Occipital lobe (tissue), 2 donors: Measurements from ENCODE around the genes TEX13C and PRR32.

- RAMPAGE, long total RNA: no peak
Measured at GRCh38 chrX:123784846-123785346, 52.0 kb upstream of the THOC2 start.

GRCh38 chrX:123822931-123823457, 36.9 kb upstream of the XIAP start:
- RAMPAGE, long total RNA: no peak

- RAMPAGE, long total RNA: no peak
Measured at GRCh38 chrX:123951971-123952367, 9.5 kb upstream of the STAG2 start.

- RAMPAGE, long total RNA: start-site peak on the plus strand at chrX:123962046-123962078, 31 and 41 reads in 2 replicates
Measured at GRCh38 chrX:123962009-123962261, 429 bp downstream of the STAG2 start.

GRCh38 chrX:123962619-123963938, 1.6 kb downstream of the STAG2 start:
- RAMPAGE, long total RNA: no peak

DNA sequence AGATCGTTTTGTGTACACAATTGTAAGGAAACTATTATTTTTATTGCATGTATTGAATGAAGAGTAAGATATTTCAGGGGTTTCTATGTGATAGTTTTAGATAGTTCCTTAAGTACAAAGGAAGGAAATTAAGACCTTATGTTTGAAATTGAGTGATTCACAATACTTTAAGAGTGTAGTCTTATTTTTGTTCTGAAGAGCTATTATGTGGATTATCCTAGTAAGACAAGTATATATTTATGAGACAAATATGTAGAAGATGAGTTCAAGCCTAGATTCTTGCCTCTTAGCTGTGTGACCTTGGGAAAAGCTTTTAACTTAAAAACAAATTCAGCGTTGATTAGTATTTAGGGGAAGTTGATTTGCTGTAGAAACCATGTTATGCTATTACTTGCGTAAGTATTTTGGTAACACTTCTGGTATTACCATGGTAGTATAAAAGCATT, 33.0 kb downstream of the STAG2 start:
- RAMPAGE, long total RNA: no peak

GRCh38 chrX:124086313-124087144, 125.0 kb downstream of the STAG2 start:
- RAMPAGE, long total RNA: no peak

DNA sequence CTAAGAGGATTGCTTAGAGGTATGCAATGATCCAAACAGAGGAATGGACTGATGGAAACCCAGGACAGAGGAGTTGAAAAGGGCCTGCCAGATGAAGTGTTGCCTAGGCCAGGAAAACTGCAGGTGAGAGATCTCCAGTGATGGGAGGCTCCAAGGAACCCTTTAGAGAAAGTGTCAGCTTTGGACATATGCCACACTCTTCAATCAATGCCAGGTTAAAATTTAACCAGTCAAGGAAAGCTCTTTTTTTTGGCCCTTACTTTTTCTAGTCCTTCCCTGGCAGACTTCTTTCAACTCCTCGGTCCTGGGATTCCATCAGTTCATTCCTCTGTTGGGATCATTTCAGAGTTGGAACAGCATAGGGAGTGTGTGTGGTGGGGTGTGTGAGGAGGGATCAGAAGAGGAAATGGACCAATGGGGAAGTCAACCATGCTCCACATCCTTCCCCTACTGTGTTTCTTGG, 25.7 kb upstream of the TEX13D start:
- RAMPAGE, long total RNA: no peak

GRCh38 chrX:124934247-124934553, 385.5 kb upstream of the TEX13C start:
- RAMPAGE, long total RNA: no peak

- RAMPAGE, long total RNA: no peak
Measured at GRCh38 chrX:124984119-124984639, 335.5 kb upstream of the TEX13C start.

DNA sequence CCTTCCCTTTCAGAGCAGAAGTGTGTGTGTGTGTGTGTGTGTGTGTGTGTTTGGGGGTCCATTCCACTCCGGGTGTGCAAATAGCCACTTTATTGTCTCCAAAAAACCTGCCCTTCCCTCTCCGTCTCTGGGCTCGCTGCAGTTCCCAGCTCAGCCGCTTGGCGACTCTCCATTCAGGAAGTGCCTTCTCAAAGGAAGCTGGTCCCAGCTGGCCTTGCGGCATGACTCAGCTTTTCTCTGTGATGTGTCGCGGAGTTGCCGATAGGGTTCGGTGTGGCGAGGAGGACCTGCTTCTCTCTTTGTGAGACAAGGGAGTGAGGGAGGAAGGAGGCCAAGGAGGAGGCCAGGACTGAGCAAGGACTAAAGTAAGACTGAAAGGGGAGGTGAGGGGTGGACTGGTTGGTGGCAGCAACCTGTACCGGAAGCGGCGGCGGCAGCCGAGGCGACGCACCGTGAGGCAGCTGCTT, at the start of gene TEX13C:
TEX13C (plus strand) TSS at position 237 of the 467 bp plus-strand sequence.
- RAMPAGE, long total RNA: no peak

DNA sequence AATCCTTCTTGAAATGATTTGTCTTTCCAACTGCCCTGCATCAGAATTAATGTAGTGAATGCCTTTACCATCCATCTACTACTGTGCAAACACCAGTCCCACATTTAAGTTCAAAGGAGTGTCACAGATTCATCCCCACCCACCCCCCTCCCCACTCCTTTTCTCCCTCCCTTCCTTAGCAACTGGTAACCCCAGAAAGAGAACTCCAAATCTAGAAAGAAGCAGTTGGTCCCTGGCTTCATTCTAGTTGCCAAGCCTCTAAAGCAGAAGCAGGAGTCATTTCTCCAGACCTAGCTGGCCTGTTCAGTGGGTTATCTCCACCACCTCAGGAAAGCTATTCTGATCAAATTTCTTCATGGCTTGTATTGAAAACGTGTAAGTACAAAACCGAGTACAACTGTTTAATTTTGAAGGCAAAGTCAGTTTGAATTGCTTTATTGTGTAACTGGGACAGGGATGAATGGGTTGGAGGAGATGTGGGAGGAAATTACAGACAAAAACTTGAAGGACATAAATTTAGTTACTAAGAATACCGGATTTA, at the start of gene PRR32:
PRR32 (plus strand) TSS at position 241 of the 541 bp plus-strand sequence.
- RAMPAGE, long total RNA: no peak

GRCh38 chrX:129521409-129521846, 1.9 kb downstream of the SMARCA1 start:
- RAMPAGE, long total RNA: no peak

DNA sequence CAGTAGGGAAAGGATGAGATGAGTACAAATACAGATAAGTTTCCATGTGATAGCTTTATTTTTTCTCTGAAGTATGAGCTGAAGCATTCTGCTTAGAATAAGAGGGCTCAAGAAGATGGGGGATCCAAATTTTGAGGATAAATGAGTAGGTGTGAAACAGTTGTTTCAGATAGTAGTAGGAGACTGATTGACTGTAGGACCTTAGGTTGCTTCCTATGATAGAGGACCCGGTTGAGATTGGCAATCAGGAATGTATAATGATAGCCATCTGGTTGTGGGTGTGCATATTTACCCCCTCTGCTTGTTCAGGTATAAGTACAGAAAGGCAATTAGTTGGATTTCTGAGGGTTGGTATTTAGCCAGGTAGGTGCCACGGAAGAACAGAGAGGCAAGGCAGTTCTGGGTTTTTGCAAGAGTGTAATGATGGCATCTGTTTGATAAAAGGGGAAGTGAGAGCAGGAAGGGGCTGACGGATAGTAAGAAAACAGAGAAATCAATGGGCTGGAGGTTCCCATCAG, 13.6 kb downstream of the OCRL start:
- RAMPAGE, long total RNA: no peak

- RAMPAGE, long total RNA: no peak
Measured at GRCh38 chrX:129646167-129646963, 8.4 kb downstream of the APLN start.

DNA sequence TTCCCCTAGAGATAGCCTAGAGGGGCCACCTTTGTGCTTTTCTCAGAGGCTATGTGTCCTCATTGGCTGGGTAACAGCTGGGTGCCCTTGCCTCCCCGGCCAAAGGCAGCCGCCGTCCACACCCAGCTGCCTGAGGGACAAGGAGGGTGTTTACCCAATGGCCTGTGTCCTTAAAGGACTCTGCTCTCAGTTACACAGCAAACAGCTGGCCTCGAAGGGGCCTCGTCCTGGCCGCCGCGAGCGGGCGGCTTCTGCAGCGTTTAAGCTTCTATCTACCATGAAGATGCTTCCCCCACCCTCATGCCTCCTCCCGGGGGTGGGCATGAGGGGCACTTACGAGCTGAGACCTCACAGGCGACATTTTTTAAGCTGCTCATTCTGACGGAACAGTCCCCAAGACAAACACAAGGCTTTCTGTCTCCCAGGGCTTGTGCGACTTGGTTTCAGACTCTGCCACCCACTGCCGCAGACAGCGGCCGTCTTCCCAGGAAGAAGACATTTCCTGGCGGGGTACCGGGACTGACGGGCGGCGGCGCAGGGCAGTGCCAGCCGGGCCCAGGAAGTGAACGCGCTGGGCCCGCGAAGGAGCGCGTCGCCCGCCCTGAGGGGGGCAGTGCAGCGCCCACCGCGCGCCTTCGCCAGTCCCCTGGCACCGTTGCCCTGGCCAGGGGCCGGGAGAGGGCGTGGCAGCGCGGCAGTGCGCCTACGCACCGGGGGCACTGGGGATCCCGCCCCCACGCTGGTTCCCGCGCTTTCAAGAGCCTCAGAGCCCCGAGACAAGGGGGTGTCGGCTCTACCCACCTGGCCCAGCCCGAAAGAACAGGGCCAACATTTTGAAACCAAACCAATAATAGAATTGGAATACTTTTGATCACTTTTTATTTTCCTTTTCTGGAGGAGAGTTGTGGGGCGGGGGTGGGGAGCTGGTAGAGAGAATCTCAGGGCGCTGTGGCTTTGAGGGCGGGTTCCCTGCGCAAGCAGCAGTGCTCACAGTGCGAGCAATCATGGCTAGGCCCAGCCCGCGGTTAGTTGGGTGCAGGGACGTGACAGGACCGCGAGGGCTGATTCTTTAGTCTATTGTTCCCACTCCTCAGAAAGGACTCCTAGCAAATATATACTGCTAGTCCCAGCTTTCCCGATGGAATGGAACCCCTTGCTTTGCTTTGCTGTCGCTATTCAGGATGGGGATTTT, 23.4 kb upstream of the APLN start:
- RAMPAGE, long total RNA: no peak

- RAMPAGE, long total RNA: no peak
Measured at GRCh38 chrX:129792072-129792810, 12.5 kb downstream of the SASH3 start.

- RAMPAGE, long total RNA: no peak
Measured at GRCh38 chrX:129932619-129933329, 26.8 kb downstream of the UTP14A start.

GRCh38 chrX:130014909-130015759, 32.7 kb downstream of the BCORL1 start:
- RAMPAGE, long total RNA: no peak

- RAMPAGE, long total RNA: no peak
Measured at GRCh38 chrX:130073876-130074396, 36.4 kb downstream of the ELF4 start.